Vagina (tissue), 1 donor: Measurements from ENCODE around the gene ARL6IP5.

- PRO-cap = bidirectional peak, plus-strand start at chr3:66499501, minus-strand start at chr3:66499383
- RAMPAGE, long total RNA = no peak
Measured at GRCh38 chr3:66499242-66499767, 1.5 kb downstream of the LRIG1 start.

GRCh38 chr3:67391896-67392616 is 262.4 kb downstream of the SUCLG2 start:
- PRO-cap = no peak
- RAMPAGE, long total RNA = no peak

- PRO-cap = no peak
- RAMPAGE, long total RNA = no peak
Measured at GRCh38 chr3:67655173-67655425, 687 bp upstream of the SUCLG2 start.

GRCh38 chr3:69084652-69085513 is at the start of gene ARL6IP5:
ARL6IP5 (plus strand) TSS chr3:69084937.
- PRO-cap = bidirectional peak, plus-strand start at chr3:69085014, minus-strand start at chr3:69084810
- RAMPAGE, long total RNA = start-site peak on the plus strand at chr3:69084983-69085044, 911 reads

DNA sequence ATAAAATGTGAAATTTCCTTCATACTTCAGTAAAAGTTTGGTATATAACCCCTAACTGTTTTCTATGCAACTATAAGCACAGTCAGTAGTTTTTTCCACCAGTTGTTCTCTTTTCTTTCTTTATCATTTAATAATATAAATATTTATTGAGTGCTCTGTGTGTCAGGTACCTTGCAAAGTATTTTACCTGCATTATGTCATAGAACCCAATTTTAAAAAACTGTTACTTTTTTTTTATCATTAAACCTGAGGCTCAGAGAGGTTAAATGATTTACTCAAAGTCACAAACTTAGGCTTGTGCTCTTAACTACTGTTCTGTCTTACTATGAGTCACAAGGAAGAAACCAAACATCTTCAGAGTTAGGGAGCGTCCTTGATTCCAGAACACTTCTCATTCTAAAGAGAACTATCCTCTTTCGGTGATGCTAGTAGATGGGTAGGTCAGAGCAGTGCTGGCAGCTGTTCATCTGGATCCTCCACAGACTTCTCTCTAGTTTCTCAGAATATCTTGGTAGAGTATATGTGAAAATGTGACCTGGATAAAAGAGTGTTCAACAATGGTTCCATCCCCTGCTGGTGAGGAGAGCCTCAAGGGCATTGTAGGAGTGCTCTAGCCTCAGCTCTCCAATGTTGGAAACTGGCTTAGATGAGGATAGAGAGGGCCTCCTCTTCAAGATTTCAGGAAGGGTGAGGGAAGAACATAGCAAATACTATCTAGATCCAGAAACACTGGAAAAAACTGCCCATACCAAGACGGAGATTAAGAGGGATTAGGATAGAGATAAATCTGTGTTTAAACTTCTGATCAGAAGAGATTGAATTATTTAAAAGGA is 3.3 kb downstream of the ARL6IP5 start:
- PRO-cap = no peak
- RAMPAGE, long total RNA = no peak

GRCh38 chr3:69089949-69090461 is 5.3 kb downstream of the ARL6IP5 start:
- PRO-cap = no peak
- RAMPAGE, long total RNA = no peak

DNA sequence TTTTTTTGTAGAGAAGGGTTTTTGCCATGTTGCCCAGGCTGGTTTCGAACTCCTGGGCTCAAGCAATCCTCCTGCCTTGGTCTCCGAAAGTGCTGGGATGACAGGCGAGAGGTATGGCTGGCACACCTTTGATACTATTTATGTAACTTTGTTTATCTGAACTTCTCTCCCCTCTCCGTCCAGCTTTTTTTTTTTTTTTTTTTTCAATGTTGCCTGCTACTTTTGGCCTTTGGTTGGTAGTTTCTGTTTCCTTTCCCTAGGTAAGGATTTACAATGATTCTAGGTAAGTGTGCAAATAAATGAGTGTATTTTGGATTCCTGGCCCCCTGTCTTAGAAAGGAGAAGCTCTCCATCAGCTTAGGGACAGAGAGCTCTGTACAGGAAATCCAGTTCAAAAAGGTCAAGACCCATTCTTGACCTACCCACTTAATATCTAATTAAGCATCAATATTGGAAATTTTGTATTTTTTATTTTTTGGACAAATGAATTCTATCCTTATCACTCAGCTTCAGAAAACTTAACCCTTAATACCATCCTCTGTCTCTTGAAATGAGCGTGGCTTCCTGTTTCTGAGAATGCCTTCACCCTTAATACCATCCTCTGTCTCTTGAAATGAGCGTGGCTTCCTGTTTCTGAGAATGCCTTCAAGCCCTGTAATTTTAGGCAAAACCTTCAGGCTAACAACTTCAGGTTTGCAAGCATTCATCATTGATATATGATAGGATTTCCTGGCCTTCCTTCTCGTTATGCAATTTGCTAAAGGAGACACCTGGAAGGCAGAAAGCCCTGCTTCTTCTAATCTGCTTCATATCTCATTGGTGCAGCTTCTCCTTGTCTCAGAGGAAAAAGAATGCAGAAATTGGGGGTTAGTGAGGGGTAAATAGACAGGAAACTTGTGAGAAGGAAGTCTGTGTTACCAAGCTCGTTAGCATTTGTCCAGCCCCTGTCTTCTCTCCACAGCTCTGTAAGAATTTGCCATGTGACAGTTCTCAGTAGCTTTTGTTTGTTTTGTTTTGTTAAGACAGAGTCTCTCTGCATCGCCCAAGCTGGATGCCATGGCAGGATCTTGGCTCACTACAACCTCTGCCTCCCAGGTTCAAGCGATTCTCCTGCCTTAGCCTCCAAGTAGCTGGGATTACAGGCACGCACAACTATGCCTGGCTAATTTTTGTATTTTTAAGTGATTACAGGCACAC is 7.1 kb downstream of the ARL6IP5 start:
- PRO-cap = no peak
- RAMPAGE, long total RNA = no peak

- PRO-cap = no peak
- RAMPAGE, long total RNA = no peak
Measured at GRCh38 chr3:69231715-69232197, 109.4 kb upstream of the LMOD3 start.

DNA sequence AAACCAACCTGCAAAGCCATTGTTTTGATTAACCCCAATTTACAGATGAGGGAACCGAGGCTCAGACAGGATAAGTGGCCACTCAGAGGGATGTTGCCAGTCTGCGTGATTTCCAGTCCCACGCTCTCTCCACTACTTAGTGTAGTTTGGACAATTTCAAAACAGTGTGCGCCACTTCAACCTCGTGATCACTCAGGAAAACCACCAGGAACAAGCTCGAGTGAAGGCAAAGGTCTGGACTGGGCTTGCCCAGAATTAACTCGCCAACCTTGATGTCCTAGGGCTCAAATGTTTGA is 124.2 kb upstream of the LMOD3 start:
- PRO-cap = no peak
- RAMPAGE, long total RNA = no peak

DNA sequence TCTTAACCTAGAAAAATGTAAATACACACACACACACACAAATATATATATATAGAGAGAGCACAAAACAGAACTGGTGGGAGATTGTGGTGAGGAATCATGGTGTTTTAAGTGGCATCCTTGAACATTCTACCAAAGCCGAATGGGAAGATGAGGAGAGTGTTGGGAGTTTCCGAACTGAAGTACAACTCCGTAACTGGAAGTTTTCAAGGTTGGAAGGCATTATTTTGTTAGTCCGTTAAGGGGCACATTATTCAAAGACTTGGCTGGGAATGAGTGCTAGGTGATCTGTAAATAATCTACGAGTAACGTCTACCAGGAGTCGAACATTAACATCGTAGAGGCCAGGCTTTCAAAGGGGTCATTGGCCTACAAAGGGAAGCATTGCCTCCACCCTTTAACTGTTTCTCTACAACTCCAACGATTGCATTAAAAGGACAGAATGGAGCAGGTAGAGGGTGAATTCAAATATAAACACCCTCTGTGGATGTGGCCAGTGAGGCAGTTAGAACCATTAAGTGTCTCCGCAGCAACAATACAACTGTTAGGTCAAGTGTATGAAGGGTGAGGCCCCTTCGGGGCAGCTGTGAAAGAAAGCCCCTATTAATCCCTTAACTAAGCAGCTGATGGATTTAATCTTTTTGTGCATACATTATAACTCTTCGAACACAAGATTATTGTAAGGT is 126.0 kb upstream of the LMOD3 start:
- PRO-cap = no peak
- RAMPAGE, long total RNA = no peak

GRCh38 chr3:69322009-69322412 is 63.9 kb downstream of the FRMD4B start:
- PRO-cap = no peak
- RAMPAGE, long total RNA = no peak

- PRO-cap = no peak
- RAMPAGE, long total RNA = no peak
Measured at GRCh38 chr3:69403438-69403898, 17.6 kb upstream of the FRMD4B start.

DNA sequence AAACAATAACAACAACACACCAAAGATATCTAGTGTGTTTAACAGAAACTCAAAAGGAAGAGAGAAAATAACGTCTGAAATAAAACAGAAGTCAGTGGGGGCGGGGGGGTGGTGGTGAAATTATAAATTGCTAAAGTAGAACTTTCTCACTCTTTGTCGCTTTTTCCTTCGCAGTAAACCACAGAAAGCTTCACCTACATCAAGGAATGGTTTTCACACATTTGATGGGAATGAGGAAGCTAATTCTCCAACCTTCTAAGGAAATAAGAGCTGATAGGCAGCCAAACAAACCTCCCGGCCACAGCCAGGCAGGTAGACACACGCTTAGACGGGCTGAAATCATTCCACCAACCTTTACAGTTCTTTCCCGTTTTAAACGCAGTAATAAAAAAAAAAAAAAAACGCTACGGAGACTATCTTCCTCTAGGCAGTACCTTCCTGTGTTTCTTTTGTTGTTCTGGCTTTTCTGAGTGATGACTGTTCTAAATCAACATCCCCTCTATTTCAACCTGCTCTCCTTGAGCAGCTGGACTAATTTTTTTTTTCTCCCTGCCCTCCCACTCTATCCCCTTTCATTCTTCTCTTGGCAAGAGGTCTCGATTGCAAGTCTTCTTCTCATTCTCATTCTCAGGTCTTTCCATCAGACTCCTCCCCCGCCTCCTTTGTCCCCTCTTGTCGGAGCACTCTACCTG is 390.9 kb upstream of the MDFIC2 start:
- PRO-cap = no peak
- RAMPAGE, long total RNA = no peak

- PRO-cap = no peak
- RAMPAGE, long total RNA = no peak
Measured at GRCh38 chr3:70832298-70832772, 519.9 kb upstream of the MDFIC2 start.

- PRO-cap = no peak
- RAMPAGE, long total RNA = no peak
Measured at GRCh38 chr3:70956890-70957929, 626.3 kb downstream of the FOXP1 start.

DNA sequence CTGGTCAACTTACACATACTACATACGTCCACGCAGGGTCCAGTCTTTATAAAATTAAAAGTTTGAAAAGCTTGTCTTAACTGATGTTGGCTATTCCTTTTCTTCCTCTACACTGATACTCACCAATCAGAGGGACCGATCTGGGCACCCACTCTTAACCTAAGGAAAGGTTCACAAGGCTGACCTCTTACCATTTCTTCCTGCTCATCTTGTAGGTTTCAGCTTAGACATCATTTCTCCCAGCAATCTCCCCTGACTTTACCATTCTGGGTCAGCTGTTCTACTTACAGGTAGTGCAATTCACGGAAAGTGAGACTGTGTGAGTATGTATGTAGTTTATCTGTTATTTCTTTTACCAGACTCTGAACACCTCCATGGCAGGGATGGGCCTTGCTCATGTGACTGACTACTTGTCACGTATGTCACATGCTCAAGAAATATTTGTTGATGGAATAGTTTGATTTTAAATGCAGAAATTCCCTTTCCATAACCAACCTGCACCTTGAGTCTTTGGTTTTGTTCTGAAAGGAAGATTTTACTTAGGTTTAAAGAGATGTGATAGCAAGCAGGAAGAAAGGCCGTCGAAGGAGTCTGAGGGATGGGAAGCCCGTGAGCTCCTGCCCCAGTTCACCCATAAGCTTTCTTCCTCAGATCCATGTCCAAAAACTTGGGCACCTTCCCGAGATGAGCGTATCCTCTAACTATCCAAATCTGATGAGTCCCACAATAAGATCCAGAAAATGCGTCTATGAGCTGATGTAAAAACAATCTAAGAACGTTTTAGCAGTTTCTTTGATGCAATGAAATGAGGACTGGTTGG is 599.2 kb downstream of the FOXP1 start:
- PRO-cap = no peak
- RAMPAGE, long total RNA = no peak

DNA sequence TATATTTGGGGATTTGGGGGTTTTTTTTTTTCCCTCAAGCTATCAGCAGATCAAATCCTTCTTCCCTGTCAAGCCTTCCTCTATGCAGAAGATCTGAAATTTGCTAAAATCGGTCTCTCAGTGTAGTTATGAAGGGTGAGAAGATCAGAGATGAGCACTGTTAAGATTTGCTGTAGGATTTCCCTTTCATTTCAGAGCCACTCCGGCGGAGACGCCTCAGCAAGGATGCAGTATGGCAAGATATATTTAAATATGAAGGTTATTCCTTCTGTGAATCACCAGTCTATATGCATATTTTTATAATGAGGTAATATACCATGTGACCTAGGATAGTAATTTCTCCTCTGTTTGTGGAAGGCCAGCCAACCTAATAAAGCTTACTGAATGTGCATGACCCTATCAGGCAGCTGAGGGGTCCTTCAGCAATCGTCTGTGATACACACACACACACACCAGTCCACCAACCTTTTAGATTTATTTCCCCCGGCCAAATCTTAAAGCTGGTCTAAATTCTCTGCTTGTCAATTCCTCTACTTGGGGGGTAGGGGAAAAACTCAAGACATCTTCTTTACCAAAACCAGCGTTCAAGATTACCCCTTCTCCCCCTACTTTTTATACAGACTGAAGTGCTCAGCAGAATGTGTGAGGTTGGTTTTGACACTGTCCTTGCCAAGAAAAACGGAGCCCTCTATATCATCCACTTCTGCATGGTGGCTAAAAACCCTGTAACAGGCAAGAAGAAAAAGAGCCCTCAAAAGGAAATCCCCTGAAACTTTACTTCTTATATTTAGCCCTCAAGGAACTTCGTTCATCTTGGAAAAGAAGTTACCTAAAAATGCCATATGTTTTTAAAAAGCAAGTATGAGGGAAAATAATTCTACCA is 473.9 kb downstream of the FOXP1 start:
- PRO-cap = no peak
- RAMPAGE, long total RNA = no peak

DNA sequence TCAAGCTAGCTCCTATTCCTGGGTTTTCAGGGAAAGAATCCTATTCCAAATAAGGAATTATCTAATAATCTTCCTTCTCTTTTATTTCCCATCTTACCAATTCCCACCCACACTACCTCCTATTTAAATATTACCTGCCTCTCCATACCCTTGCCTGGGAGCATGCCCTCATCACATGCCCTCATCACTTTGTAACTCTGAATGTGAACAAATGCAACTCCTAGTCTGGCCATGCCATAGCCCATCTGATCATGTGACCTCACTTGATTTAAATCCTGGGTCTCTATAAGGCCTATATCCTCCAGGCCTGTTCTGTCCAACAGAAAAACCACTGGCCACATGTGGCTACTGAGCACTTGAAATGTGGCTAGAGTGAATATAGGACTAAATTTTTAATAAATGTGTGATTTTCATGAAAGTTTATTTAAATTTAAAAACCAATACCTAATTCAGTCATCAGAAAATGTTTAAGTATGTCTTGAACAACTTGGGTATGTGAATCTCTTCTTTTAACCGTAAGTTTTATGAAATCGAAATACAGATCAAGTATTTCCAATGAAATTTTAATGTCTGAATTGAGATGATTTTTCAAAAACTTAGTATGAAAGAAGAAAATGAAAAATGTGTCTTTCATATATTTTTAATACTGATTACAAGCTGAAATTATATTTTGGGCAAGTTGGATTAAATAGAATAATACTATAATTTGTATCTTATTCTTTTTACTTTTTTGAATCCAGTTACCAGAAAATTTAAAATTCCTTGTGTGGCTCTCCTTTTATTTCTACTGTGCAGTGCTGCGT is 364.3 kb downstream of the FOXP1 start:
- PRO-cap = no peak
- RAMPAGE, long total RNA = no peak

- PRO-cap = no peak
- RAMPAGE, long total RNA = start-site peak on the minus strand at chr3:71309436-71309486, 20 reads
Measured at GRCh38 chr3:71309345-71309674, 274.2 kb downstream of the FOXP1 start.

- PRO-cap = no peak
- RAMPAGE, long total RNA = start-site peak on the minus strand at chr3:71372425-71372673, 5 reads
Measured at GRCh38 chr3:71372291-71372810, 211.2 kb downstream of the FOXP1 start.